ENCODE measurements around a stretch of chr11.

DNA sequence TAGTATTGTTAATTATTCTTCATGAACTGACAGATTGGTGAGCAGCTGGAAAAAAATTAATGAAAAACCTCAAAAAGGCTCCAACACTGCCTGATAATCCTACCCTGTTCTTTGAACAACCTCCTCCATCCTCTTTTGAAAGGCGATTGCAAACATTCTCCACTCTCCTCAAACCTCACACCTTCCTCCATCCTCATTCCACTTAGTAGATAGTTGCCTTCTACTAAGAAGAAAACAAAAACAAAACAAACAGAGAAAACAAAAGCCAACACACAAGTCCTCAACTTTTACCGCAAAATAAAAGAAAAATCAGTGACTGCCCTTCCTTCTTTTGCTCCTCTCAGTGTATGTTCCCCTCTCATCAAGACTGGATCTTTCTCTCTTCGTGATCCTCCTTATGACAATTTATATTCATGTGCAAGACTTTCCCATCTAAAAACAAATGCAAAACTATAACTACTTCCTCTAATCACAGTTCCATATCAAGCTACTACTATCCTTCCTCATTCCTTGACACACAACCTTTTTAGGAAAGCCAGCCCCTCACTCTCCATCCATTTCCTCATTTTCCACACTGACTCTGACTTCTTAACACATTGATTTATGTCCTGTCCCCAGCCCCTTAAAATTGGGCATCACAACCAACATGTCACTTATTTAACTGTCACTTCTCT lies 696.6 kb downstream of the DLG2 start:
- PRO-cap: no peak

GRCh38 chr11:85006609-85007073 lies 620.5 kb downstream of the DLG2 start:
- PRO-cap: no peak

GRCh38 chr11:85652770-85653305 lies 5.1 kb downstream of the TMEM126A start:
- PRO-cap: no peak

- PRO-cap: bidirectional peak, plus-strand start at chr11:85663631, minus-strand start at chr11:85663587
Observed at GRCh38 chr11:85663167-85663740, 1.7 kb downstream of the CREBZF start.

- PRO-cap: bidirectional peak, plus-strand start at chr11:85753223, minus-strand start at chr11:85753024
Observed at GRCh38 chr11:85752749-85753812, 57.9 kb downstream of the SYTL2 start.

DNA sequence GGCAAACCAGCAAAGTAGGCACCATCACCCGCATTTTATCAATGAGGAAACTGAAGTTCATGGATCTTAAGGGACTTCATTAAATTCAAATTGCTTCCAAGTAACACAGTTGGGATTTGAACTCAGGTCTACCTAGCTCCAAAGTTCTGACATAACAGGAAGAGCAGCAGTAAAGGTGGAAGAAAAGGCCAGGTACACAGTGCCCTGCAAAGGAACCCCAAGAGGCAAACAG lies 36.7 kb downstream of the SYTL2 start:
- PRO-cap: no peak

GRCh38 chr11:85795802-85796238 lies 15.1 kb downstream of the SYTL2 start:
- PRO-cap: no peak

DNA sequence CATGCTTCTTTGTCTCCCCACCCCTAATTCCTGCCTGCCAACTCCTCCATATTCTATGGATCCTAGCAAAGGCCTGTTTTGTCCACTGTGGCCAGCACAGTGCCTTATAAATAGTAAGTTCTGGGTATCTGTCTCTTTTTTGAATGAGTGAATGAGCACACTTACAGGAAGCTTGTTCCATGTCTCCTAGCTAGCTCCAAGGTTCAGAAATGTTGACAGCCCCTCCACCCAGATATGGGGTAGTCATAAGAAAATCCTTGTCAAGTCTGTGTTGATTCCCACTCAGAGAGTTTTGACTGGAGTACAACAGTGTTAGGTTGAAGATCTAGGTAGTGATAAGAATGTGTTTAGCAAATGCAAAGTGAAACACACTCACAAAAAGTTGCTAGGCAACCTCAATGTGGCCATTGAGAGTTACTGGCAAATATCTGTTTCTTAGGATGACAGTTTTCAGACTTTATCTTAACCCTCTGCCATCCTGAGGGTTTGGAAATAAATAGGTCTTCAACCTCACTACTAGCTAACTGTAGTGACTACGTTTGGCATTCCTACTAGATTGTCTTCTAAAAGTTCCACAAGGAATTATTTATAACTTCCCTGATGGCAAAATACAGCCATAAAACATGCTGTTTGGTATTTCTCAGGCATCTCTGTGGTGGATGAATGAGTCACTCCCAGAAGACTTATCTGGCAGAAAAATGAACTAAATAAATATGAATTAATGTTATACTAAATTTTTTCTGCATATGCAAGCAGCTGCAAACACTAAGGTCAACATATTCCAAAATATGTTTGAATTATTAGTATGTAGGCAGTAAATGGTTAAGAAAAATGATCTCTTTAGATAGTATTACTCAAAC lies 16.8 kb upstream of the SYTL2 start:
- PRO-cap: unidirectional peak, minus-strand start at position 294 of the sequence

DNA sequence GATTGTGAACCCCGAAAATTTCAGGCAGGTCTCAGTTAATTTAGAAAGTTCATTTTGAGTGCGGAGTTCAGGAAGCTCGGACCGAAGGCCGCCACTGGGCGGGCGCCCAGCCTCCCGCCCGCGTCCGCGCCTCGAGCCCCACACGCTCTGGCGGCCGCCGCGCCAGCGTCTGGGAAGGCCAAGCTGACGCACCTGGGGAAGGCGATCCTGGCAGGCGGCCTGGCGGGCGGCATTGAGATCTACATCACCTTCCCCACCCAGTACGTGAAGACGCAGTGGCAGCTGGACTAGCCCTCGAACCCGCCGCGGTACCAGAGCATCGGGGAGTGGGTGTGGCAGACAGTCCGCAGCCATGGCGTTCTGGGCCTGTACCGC lies 79.4 kb downstream of the CCDC83 start:
- PRO-cap: no peak

DNA sequence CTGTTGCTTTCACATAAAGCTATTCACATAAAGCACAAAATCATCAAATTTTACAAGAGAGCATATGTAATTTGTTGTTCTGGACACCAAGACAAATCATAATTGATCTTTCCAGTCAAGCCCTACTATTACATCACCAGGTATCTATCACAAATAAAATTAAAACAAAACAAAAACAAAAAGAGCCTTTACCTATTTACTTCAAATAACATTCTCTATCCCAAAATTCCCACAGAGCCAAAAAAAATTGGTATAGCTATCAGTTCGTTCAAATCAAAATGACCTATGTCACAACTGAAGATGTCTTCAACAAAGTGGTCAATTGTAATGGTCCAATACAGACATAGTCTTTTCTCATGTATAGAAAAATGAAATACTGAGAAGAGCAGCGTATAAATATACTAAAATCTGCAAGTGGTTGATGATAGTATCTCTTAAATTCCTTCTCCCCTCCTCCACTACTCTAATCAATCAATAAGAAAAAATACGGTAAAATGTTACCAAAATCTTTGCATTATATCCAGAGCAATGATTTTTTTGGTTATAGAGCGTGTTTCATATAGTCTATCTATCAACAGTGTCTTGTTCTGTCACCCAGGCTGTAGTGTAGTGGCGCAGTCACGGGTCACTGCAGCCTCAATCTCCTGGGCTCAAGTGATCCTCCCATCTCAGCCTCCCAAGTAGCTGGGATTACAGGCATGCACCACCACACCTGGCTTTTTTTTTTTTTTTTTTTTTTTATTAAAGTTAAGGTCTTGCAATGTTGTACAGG lies 105.5 kb downstream of the PICALM start:
- PRO-cap: no peak

GRCh38 chr11:85983728-85984102 lies 85.2 kb downstream of the PICALM start:
- PRO-cap: no peak

DNA sequence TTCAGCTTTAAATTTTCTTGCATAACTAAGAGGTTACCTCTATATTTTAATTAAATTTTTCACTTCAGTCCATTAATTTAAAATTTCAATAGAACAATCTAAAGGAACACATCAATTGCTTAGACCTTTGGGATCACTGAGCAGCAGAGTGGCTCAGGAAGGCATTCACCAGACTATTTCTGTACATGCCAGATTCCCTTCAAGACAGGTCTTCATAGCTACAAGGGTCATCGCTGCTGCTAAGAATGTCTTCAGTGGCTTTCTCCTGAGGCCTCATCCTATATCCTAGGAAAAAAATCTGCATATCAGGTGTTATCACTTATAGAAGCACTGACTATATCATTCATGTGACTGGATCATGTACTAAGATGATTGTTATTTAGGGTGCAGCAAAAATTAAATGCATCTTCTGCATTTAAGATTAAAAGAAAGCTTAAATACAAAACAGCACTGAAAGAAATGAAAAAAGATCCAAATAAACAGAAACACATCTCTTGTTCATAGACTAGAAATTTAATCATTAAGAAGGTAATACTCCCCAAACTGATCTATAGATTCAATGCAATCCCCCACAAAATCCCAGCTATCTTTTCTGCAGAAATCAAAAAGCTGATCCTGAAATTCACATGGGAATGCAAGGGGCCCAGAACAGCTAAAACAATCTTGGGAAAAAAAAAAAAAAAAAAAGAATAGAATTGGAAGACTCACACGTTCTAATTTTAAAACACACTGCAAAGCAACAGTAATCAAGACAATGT lies 48.9 kb downstream of the PICALM start:
- PRO-cap: no peak

DNA sequence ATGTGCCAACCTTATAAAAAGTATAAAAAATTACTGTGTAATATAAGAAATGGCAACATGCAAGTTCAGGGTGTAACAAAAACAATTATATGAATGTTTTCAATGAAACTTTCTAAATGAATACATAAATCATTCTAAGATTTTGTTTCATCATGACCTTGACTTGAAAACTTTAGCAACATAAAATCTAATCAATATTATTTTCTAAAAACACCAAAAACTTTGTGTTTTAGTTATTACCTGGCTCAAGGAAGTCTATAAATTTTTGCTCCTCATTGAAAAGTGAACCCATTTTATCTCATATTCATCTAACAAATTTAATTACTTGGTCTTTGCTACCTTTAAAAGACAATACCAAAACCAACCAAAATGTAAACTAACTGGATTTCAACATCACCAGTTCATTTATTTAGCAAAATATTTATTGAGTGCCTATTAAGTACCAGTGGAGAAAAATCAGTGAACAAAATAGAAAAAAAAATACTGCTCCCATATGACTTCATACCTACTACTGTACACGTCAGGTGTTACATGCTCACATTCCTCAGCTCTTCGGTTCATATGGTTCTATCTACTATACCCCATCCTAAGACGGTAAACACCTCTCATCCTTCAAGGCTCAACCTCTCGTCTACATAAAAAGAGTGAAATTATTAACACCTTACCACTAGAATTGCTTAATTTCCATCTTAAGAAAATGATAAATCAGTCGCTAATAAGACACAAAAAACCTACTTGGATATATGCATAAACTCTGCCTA lies 45.8 kb downstream of the PICALM start:
- PRO-cap: no peak

DNA sequence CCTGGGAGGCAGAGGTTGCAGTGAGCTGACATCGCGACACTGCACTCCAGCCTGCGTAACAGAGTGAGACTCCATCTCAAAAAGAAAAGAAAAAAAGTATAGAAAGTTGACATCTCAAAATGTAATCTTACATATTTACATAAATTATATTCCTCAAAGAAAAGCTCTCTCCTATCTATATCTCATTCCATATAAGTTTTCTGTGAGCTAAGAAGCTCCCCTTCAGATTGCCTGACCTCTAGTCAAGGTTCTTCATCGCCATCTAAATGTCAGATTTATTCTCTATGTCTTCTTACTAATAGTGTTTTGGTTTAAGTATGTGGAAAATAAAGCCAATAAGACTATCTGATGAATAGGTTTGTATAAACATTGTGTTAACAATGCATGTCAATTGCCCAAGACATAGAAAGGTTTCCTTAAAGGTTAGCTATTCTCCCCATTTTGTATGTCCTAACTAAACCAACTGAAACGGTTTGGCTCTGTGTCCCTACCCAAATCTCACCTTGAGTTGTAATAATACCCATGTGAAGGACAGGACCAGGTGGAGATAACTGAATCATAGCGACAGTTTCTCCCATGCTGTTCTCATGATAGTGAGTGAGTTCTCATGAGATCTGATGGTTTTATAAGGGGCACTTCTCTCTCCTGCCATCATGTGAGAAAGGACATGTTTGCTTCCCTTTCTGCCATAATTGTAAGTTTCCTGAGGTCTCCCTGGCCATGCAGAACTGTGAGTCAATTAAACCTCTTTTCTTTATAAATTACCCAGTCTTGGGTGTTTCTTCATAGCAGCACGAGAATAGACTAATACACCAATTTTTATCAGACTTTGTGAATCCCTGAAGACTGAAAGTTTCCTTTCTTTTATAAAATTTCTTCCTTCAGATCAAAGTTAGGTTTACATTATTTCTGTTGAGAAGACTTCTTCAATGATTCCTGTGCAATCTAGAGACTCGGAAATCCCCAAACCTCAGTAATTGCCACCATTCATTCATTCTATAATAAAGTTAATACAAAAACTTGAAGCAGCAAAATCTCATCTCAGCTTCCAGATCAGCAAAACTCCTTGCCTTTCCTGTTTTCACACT lies 17.0 kb downstream of the PICALM start:
- PRO-cap: no peak

- PRO-cap: bidirectional peak, plus-strand start at chr11:86068266, minus-strand start at chr11:86068318; bidirectional peak, plus-strand start at chr11:86068560, minus-strand start at chr11:86068552
Observed at GRCh38 chr11:86067993-86068606, 784 bp downstream of the PICALM start.

DNA sequence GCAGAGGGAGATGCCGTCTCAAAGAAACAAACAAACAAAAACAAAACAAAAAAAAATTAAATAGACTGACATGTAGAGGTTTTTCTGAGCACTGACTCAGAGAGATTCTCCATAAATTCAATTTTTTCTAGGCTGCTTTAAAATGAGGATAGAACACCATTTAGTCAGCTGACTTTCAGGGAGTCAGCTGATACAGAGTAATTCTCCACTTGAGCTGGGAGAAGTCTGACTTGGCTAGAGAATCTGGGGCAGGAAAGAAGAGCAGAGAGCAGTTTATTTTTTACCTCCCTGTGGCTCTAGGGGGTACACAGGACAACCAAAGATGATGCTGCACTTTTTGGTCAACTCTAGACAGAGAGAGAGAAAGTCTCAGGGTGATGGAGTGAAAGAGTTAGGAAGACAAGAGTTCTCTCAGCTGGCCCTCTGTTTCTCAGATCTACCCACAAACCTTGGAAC lies 67.3 kb upstream of the EED start:
- PRO-cap: no peak

DNA sequence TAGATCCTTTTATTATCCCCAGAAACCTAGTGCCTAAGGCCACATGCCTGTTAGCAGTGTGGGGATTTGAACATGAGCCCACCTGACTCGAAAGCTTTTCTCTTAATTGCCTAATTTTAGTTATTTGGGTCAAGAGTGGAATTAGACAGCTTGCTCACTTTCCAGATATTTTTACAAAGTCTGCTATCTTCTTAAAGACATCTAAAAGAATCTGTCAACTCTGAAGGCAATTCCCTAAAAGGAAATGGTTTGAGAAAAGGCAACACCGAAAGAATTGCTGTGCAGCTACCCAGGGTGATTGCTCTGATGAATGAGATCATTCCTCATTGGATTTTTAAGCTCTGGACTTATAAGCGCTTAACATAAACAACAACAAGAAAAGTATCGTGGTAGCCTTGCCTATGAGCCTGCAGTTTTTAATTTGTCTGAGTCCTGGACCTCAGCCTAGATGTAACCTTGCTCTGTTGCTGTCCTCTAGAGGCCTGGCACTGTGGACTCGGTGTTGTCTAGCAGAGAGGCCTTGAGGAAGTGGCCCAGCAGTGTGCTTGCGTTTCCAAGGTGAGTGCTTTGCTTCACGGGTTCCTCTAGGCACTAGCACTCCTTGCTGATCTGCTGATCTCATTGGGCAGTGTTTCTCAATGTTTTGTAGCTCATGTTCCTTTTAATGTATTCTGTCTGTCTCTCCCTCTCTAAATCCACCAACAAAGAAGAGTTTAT lies 20.3 kb downstream of the CCDC81 start:
- PRO-cap: no peak

DNA sequence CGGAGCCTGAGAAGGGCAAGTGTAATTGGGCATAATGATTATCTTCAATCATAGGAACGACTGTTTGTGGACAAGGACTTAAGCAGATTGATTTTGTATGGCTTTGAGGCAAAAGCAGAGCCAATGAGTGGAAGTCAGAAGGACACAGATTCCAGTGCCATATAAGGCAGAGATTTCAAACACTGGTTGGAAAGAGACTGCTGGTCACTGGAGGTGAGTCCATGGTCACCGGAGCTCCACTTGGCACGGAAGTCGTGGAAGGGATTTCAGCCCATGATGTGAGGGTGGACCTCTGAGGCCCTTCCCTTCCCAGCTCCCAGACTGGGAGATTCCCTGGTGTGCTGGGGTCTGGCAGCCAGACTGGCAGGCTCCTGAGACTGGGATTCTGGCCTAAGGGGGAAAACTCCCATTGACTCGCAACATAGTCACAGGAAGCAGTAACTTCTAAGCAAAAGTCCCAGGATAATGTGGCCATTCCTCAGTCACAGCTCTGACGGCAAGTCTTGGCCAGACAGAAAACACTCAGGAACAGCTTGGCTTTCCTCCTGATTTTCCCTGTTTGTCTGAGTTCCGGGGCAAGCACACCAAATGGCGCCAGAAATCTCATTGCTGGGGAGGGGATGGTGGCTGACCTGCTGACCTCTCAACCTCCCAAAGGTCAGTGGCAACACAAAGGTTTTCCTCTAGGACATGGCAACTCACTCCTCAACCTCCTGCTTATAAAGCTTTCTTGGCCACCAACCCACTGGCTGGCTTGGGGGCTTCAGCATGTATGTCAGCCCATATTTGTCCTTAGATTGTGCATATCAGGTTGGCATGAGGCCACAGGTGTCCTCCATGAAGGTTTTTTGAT lies 99.4 kb downstream of the CCDC81 start:
- PRO-cap: no peak

DNA sequence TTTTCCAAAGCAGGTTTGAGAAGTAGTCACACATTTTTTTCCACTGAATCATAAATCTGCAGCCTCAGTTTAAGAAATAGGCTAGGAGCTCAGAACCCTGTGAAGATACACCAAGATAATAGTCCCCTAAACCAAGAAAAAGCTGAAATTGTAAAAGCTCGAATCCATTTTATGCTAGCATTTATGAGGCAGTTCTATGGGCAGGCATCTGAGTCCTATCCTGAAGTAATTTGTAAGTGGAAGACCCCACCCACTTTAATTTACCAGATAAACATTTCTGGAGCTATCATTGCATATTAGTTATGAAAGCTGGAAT lies 149.6 kb downstream of the CCDC81 start:
- PRO-cap: no peak

GRCh38 chr11:86567323-86567732 lies 192.6 kb downstream of the CCDC81 start:
- PRO-cap: no peak

Measured in natural killer cell (primary cell).